Skin of body (tissue), 2 donors: ENCODE results near the genes MYO9A, ARIH1 and BBS4.

- RAMPAGE, long total RNA, result no peak
Measured at GRCh38 chr15:71604707-71605053, 205.7 kb upstream of the NR2E3 start.

DNA sequence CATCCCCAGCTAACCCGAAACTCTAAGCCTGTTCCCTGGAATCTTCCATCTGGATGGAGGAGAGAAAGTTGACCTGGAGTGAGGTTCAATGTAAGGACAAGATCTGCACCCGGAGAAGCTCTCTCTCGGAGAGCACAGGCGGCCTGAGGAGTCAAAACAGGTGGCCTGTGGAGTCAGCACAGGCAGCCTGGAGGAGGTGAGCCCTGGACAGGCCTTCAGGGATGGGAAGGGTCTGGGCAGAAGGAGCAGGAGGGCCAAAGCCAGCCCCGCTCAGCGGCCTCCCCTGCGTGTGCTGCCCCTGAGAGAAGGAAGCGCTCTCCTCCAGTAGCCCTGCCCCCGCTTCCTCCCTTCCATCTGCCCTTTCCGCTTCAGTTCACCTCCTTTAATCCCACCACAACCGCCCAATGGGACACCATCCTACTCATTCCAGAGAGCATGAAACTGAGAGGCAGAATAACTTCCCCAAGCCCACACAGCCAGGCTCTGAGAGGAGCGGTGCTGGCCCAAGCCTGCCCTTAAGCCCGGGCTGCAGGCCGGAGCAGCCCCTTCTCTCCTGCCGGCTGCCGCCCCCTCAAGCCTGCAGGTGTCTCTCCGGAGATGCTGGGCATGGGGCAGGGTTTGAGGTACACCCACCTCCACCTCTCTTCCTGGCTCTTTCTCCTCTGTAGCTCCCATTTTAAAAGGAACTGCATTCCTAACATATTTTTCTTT is 3.2 kb upstream of the NR2E3 start:
- RAMPAGE, long total RNA, result no peak

DNA sequence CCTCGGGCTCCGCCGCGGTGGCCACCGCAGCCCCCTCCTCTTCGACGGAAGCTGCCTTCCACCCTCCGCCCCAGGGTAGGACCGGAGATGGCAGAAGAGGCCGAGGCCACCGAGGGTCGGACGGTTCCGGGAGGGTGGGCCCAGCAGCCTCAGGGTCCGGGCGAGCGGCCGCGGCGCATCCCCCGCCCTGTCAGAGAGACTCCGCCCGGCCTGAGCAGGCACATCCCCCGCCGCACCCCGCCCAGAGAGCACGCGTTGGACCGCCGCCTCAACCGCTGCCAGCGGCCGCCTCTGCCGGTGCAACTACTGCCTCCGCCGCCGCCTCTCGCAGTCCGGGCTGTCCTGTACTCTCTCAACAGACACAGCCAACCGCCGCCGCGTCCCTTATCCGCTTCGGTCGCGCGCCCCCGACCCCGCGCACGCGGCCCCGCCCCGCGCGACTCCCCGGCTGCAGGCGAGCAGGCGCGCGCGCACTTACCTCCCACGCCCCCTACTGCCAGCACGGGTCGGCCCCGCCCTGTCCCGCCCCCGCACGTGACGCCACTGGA is at the start of gene MYO9A:
Gene MYO9A (minus strand): TSS at position 472 of the 548 bp plus-strand sequence.
- RAMPAGE, long total RNA, result no peak

DNA sequence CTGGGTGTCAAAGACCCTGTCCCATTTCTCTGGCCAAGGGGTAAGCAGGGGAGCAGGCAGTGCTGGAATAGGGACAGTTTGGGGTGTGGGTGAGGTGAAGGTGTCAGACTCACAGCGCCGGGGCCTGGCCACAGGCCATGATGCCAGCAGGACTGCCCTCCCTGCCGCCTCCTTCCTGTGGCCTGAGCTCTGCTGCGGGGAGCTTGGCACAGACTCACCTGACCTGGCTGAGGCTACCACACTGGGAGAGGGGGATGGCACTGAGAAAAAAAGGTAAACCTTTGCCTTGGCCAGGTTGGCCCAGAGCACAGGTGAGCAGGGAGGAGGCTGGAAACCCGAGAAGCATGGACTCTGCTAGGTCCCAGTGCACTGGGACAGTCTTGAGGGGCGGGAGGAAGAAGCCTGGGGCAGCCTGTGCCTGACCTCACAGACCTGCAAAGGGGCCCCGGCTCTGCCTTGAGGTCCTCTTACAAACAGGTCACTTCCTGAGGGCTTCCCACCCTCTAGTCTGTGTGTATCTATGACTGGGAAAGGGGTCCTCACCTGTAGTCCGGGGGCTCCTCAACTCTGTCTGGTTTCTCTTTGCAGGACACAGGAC is 28.2 kb downstream of the GRAMD2A start:
- RAMPAGE, long total RNA, result no peak

DNA sequence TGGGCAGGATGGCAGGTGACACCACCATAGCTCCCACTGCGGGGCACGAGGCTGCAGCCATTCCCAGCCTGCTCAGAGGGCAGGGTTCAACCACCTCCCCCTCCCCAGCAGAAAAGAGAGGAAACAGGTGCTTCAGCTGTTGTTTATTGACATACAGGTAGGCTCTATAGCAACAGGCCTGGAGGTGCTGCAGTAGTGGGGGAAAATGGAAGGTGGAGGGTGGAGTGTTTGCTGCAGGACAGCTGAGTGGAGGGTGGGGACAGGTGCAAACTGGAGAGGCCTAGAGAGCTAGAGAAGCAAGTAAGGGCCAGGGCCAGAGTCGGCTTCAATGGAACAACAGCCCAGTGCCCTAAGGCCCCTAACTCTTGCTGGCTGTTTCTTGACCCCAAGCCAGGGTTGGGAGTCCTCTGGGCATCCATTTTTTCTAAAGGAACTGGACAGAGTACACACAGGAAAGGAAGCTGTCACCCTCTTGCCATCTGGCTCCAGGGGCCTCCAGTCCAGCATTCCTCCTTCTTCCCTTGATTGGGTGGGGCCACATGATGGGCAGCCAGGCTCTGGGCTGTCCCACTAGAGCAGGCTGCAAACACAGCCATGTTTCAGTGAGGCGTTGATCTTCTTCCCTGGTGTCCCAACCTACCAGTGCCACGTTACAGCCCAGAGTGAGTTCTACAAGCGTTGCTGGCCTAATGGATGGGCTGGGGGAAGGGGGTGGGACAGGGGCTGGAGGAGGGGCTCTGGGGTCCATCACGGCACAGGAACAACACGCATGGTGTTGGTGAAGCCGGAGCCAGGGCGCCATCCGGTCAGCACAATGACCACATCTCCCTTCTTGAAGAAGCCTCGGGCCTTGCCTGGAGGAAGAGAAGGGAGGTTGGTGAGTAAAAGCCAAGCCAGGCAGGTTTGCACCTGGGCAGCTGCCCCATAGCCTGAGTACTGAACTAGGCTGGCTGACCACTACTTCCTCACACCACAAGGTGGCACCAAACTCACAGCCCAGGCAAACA is 1.6 kb upstream of the GRAMD2A start:
- RAMPAGE, long total RNA, result no peak

DNA sequence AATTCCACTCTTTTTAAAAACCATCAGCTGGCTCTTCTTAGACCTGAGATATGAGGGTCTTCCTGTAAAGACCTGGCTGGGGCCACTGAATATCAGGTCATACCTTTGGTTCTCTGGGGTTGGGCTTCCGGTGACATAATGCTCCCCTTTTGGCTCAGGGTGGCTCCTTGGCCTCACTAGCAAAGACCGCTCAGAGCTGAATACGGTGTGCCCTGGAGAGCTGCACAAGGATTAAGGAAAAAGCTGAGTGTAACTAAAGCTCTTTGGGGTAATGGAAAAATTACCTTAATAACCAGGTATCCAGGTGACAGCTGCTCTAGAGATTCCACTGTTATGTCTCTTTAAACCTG is 9.9 kb downstream of the PKM start:
- RAMPAGE, long total RNA, result no peak

DNA sequence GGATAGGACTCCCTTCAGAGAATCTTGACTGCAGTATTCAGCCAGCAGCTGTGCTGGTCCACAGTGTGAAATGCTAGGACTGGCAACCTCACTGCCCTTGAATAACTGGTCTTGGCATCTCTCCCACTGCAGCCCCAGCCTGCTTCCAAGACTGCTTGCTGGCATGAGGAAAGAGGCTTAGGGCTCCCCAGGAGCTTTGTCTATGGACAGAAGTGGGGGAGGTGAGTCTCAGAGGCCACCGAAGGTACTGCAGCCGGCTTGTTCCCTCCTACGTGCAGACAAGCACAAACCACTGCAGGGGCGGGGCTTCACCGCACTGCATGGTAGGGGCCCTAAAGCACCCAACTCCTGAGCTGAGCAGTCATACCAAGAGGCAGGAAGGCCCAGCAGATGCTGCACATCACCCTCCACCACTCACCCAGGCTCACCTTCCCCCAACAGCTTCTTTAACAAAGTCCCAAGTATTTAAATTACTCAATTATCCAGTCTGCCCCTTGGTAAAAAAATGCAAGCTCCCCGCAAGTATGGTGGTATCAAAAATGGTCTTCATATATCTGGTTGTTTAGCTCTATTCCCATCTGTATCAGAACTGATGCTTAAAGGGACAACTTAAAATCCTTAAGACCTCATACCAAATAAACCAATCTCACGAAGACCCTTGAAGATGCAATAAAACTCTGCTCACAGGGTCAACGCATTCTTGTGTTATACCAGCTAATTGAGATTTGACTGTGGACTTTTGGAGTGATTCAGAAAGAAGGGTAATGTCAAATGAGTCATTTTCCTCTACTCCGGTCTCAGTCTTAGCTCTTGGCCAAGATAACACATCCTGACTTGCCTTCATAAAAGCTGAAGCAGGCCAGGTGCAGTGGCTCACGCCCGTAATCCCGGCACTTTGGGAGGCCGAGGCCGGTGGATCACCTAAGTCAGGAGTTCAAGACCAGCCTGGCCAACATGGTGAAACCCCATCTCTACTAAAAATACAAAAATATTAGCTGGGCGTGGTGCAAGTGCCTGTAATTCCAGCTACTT is 4.1 kb downstream of the PKM start:
- RAMPAGE, long total RNA, result no peak

DNA sequence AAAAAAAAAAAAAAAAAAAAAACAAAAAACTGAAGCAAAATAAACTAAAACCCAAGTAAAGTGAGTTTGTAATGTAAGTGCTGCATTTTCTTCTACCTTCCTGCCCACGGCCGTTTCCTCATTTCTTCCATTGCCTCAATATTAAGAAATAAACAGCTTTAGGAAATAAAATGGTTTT is 3.3 kb downstream of the PKM start:
- RAMPAGE, long total RNA, result no peak

DNA sequence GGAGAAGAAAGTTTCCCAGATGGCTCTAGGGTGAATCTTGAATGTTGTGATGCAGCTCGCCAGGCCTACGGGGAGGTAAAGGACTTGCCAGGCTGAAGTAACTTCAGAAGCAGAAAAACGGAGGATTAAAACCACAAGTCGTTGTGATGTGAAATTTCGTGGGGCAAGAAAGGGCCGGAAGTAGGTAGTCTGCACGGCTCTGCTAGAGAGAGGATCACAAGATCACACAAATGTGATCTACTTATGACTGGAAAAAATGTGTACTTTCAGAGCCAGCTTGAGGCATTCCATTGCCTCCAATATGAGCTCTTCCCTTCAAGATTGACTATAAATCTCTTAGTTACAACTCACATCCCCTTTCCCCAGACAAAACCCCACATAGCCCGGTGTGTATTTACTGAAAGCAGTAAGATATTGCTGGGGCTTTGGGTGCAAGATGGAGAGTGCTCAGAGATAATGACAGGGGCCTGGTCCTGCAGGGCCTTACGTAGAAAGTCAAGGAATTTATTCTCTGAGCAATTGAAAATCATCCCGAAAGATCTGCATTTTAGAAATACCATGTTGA is 590 bp upstream of the HEXA start:
- RAMPAGE, long total RNA, result no peak

DNA sequence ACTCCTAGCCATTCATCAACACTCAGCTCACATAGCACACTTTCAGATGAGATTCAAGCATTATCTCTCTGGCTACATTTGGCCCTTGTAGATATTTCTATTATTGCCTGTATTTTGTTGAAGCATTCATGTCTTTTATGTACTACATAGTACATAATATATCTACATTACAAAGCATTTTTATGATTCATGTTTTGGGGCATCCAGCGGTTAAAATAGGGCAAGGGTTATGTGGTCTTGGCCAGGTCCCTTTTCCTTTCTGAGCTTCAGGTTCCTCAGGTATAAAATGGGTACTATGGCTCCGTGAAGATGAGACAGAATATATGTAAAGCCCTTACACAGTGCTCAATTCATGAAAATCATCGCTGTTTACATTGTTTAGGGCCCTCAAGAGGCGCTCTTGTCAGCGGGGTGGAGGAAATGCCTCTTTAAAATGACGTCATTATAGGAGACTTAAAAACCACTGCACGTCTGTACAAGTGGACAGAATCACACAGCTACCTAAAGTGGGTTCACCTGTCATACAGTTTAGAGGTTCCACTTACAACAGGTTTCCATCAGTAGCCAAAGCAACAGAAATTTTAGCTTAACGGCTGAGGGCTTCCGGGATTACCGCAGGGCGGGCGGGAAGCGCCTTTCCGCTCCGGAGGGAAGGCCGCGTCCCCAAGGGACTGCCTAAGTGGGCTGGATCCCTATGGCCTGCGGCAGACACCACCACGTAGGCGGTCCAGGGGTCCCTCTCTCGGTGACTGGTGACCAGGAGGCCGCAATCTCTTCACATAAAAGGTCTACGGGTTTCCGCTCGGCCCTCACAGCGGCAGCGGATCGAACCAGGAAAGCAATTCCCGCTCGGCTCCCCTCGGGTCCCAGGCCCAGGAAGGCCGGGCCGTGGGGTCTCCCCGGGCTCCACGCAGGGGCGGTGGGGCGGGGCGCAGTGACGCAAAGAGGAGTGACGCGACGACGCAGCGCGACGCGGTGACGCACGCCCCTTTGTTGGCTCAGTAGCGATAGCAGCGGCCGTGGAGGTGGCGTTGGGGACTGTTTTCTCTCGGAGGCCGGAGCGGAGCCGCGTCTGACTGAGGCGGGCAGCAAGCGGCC is at the start of gene ARIH1:
Gene ARIH1 (plus strand): TSS at position 1,001 of the 1,098 bp plus-strand sequence.
- RAMPAGE, long total RNA, result no peak

DNA sequence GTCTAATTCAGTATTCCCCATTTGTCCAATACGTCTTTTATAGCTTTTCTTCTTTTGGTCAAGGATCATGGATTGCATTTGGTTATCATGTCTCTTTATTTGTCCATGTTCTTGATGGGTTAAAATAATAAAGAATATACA is 21.1 kb downstream of the ARIH1 start:
- RAMPAGE, long total RNA, result no peak

GRCh38 chr15:72538501-72539591 is 64.7 kb downstream of the ARIH1 start:
- RAMPAGE, long total RNA, result no peak

- RAMPAGE, long total RNA, result no peak
Measured at GRCh38 chr15:72541308-72541857, 67.3 kb downstream of the ARIH1 start.

GRCh38 chr15:72575666-72576250 is 78.7 kb upstream of the GOLGA6B start:
- RAMPAGE, long total RNA, result no peak

- RAMPAGE, long total RNA, result no peak
Measured at GRCh38 chr15:72577125-72577924, 77.2 kb upstream of the GOLGA6B start.

DNA sequence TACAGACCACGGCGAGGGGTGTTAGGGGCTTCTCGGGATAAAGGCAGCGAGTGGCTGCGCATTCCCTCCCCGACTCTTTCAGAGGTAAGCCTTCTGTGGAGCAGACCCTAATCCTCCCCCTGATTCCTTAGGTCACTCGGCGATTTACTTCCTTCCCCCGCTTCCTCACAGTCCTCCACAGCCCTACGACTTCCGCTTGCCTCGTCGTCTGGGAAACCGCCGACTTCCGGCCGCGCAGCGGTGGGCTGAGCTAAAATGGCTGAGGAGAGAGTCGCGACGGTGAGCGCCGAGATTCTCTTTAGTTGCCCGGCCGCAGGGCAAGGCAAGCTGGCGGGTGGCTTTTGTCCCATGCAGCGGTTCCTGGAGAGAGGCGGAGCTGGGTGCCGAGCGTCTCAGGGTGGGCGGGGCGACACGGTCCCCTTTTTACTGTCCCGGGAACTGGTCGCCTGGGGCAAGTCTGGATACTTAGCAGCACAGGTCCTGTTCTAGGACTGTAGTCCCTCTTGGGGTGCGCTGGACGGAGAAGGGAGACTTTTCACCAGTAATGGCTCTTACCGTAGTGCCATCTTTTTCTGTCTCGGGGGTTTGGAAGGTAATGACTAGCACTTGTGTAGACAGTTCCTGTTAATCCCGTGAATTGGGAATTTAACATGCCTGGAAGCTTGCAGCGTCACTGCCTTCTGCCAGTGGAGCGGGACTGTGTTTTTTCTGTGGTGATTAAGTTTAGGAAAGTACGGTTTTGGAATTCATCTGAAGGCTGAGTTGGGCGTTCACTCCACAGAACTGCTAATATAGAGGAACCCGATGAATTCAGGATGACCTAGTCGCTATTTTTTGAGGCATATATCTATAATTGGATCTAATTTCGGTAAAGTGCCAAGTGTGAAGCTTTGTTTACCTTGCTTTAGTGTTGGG is at the start of gene BBS4:
Gene BBS4 (plus strand): TSS at position 235 of the 915 bp plus-strand sequence.
- RAMPAGE, long total RNA, result no peak

DNA sequence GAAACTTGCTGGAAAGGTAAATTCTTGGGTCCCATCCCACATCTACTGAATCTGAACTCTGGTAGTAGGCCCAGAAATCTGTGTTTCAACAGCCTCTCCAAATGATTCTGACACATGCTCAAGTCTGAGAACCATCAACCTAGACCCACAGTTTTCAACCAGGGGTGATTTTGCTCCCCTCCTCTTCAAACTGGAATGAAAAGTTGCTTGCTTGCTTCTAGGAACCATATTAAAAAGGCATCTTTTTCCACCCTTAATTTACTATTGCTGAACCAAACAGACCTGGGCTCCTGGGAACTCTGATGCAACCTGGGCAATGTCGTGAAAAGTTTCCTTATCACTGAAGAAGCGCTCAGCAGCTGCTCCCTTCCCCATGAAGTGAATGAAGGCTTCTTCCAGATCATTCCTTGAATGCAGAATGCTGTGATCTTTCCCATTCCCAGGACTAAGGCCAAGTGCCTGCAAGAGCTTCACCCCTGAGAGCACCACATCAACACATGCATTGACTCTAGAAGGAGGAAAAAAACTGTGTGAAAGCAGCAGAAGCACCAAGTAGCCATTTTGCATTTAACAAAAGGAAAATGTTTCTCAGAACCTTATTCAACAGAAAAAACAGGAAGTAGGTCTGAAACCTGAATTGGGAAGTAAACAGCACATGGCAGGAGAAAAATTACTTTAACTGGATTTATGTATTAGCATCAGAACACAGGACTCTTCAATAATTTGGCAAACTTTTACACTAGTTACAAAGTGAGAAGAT is 8.8 kb downstream of the ADPGK start:
- RAMPAGE, long total RNA, result no peak

DNA sequence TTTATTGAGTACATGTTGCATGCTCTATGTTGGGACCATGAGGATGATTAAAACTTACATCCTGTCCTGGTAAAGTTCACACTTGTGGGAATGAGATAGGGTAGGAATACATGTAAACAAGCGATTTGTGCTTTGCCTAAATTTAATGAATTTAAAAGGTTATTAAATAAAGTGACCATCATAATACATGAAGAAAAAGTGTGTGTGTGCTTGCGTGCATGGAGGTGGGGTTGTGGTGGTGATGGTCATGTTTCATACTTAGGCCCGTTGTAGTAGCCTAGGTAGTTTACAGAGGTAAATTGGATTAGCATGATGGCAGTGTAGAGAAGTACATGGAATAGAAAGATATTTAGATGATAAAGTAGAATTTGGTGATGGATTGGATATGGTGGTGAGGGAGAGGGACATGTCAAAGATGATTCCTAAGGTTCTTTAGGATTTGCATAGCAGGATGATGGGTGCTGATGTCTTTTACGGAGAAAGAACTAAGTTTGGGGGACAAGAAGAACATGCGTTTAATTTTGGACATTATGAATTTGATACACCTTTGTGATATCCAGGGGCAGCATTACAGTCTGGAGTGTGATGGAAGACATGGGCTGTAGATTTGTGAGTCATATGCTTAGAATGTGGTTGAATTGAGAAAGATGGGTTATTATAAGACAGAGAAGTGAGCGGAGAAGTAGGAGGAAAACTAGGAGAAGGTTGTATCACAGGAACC is 20.4 kb downstream of the NEO1 start:
- RAMPAGE, long total RNA, result no peak

- RAMPAGE, long total RNA, result no peak
Measured at GRCh38 chr15:73082395-73083419, 30.4 kb downstream of the NEO1 start.

DNA sequence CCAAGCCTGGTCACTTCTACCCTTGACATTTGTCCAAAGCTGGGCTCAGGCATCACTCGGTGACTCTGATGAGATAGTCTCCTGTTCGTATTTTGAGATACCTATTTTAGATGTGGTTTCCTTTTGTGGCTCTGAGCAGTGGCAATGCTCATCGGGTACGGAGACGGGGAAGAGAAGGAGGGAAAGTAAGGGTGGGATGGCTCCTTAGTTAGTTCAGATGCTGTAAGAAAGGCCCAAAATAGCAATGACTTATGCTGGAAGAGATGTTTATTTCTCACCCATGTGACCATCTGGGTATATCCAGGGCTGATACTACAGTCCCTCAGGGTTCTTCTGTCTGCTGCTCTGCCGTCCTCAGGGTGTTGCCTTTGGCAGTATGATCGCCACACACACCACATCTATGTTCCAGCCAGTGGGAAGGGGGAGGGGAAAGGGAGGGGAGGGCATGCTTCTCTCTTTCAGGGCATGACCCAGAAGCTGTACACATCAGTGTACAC is 10.1 kb downstream of the CD276 start:
- RAMPAGE, long total RNA, result no peak